Mesenteric fat pad (tissue), 1 donor: Measurements from ENCODE around the genes MLLT3, IFNA2, IZUMO3 and TEK.

GRCh38 chr9:20297479-20298023 is 324.7 kb downstream of the MLLT3 start:
- PRO-cap: no peak

- PRO-cap: no peak
These were observed at the start of gene MLLT3 for GRCh38 chr9:20622280-20623040. Gene MLLT3, minus strand, starts transcription at chr9:20622499.

DNA sequence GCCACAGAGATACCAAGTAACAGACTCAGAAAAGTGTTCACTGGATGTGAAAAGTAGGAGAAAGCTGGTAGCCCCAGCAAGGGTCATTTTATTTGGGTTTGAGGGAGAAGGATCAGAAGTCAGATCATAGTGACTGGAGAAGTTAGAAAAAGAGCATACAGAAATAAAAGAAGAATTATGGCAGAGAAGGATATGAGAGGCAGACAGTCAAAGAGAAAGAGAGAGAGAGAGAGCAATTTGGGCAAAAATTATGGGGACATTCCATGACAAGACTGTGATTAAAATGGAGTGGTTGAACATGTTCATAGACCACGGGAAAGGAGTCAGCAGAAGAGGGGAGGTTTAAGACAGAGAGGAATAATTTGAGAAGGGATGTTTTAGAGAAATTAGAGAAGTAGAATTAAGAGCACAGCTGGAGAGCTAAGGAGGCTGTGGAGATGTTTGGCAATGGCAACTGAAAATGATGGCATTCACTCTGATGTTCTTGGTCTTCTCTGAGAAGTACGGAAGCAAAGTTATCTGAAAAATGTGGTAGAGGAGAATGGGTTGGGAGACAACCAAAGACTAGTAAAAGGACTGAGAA is 23.3 kb upstream of the FOCAD start:
- PRO-cap: no peak

- PRO-cap: no peak
These were observed 3.5 kb downstream of the IFNA2 start for GRCh38 chr9:21381671-21382081.

DNA sequence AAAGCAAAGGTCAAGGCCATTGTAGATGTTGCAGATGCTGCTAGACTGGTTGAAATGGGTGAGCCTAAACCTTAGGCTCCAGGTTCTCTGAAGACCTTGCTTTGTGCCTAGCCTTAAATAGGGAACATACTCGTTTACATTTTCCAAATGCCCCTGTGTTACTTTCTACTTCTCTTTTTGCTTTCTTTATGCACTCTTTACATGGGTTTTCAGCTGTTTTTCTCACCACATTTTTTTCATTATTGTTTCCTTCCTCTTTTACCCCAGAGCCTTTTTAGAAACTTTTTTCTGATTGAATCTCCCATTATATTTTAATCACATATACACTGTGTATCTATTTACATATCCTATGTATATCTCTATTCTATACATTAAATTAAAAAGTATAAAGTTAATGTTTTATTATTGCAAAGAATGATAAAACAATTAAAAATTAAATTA is at the start of gene IFNA2:
Gene IFNA2, minus strand, starts transcription at position 89 of the 441 bp plus-strand sequence.
- PRO-cap: no peak

- PRO-cap: no peak
These were observed 114.1 kb upstream of the MTAP start for GRCh38 chr9:21688315-21688662.

- PRO-cap: no peak
These were observed 711 bp downstream of the MTAP start for GRCh38 chr9:21803029-21803664.

DNA sequence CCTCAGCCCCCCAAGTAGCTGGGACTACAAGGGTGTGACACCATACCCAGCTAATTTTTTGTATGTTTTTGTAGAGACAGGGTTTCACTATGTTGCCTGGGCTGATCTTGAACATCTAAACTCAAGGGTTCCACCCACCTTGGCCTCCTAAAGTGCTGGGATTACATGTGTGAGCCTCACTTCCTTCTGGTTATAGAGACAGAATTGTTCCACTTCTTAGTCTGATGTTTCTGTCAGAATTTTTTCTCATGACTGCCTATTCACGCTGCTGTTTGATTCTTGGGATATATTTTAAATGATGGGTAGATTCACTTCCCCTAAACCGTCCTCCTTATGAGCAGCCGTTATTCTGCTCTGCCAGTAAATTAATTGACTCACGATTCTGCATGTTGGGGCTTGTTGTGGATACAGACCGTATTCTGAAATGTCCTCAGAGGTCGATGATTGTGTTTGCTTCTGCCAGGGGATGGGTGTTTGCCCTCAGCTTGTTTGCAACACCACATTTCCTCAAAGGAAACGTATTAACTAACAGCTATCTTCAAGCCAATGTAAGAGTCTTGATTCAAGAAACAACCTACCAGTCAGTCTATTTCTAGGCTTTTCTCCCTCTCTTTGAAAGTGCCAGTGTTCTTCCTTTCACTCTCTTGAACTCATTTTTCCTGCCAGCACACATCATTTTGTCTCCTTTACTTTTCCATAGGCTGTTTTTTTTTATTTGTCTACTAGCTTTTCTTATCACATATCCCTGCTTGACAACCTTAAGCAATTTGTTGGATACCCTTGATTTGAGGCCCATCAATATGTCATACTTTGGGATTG is 31.1 kb downstream of the MTAP start:
- PRO-cap: no peak

- PRO-cap: no peak
These were observed 9.6 kb downstream of the CDKN2A start for GRCh38 chr9:21964973-21965491.

DNA sequence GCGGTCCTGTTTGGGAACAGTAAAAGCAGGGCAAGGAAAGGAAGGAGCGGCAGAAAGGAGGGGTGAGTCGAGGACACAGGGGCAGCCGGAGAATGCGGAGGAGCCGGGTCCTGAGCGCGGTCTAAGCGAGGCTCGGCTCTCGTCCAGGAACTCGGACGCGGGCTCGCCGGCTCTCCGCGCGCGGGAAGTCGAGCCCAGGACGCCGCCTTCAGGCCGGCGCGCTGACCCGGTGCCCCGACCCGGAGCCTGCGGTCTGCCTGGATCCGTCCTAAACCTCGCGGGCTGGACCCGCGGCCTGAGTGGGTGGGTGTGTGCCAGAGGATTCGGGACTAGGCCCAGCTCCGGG is 13.5 kb downstream of the CDKN2B start:
- PRO-cap: no peak

- PRO-cap: no peak
These were observed 207.6 kb upstream of the DMRTA1 start for GRCh38 chr9:22239065-22239399.

DNA sequence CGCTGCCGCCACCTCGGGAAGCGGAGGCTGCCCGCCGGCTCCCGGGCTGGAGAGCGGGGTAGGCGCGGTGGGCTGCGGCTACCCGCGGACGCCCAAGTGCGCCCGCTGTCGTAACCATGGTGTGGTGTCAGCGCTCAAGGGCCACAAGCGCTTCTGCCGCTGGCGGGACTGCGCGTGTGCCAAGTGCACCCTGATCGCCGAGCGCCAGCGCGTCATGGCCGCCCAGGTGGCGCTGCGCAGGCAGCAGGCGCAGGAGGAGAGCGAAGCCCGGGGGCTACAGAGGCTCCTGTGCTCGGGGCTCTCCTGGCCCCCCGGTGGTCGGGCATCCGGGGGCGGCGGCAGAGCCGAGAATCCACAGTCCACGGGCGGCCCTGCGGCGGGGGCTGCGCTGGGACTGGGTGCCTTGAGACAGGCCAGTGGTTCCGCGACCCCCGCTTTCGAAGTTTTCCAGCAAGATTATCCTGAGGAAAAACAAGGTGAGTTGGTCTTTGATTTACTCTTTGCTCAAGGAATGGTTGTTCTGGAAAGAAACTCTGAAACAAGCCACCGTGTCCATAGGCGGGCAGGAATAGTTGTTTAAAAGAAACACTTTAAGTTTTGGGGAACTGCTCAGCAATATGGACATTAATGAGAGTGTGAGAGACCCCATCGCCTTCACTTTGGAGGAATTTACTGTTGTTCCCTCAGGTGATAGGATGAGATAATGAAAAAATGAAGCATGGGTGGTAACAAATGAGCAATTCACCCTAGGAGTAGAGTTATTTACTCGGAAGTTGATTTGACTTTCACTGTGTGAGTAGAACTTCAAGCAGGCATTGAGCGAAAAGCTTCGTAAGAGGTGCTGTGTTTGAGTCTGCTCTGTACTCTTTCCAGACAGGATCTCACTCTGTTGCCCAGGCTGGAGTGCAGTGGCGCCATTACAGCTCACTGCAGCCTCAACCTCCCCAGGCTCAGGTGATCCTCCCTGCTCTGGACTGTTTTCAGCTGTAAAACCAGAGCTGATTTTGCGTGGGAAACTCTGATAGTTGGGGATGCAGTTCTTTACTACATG is 958 bp downstream of the DMRTA1 start:
- PRO-cap: no peak

DNA sequence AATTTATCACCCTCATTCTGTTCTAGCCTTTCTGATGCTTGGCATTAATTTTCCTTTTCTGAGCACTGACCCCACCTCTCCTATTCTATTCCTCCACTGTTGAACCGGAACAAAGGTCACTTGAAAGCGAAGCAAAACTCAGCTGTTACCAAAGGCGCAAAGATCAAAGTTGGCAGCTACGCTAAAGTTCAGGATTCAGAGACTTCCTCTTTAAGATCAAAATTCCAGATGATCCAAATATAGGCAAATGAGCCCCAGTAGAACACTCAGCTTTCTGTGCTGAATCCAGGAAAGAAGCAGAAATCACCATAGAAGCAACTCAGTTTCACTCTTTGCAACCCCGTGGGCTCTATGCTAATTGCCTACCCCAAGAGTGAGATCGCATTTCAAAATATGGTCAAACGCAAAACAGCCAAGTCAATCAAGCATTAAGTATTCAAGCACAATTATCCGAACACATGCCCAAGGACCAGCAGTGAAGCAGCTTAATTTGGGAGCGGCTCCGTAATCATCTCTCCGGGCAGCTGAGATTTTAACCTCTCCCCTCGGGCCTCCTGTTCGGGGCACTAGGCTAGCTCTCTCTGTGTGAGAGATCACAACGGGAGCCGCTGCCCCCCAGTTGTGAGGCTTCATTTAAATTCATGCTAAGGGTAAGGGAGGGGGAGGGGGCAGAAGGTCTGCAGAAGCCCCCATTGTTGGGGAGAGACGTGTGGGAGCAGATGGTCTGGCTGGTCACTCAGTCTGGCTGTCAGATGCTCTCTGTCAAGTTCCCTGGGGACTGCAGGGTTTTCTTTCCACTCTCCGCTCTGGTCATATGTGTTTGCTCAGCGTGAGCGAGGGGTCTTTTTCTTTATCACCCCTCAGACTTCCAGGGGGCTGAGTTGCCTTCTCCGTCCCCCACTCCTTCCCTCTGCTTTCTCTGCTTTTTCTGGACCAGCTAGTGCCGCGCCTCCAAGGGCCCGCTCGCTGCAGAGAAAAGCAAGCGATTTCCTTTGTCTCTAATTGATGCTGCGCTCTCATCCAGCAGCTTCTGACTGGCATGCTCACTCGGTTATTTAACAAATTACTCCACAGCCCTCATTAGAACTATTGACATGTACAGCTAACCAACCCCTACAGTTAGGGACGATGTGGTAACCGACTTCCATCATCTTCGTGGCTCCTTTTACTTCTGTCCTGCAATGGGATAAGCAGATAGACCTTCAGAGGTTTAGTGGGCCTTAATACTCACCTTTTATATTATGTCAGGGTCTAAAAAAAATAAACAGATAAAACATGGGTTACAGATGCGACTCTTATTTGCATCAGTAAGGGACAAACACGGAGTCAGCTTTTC is 288.3 kb downstream of the ELAVL2 start:
- PRO-cap: no peak

DNA sequence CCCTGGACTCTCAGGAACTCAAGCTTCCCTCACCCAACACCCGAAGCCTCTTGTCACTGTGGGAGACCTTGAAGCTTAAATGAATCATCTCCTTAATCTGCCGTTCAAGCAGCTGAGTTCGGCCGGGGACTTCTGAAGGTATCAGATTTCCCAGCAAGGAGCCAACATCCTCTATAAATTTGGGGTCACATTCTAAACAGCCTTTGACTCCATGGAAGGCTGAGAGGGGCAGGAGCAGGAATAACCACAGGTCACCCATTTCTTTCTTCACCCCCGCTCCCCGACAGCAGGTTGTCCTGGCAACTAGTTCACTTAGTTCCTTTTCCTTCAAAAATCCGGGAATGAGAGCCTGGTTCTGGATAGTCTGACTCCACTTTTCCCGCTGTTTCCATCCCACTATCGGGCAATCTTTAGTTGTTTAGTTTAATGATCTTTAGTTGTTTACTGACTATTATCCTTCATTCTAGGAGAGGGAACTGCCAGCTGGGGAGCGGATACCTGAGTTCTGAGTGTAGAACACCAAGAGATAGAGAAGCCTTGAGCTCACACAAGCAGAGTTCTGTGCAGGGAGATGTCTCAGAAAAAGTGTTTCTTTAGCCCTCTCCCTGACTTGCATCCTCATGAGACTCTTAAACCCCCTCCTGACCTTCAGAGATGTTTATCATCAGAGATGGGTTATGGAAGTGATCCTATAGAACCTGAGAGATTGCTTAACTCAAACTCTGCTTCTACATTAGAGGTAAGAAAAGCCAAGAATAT is at the start of gene IZUMO3:
Gene IZUMO3, minus strand, starts transcription at position 507 of the 759 bp plus-strand sequence.
- PRO-cap: no peak

- PRO-cap: no peak
These were observed 316.0 kb upstream of the IZUMO3 start for GRCh38 chr9:24861604-24862154.

DNA sequence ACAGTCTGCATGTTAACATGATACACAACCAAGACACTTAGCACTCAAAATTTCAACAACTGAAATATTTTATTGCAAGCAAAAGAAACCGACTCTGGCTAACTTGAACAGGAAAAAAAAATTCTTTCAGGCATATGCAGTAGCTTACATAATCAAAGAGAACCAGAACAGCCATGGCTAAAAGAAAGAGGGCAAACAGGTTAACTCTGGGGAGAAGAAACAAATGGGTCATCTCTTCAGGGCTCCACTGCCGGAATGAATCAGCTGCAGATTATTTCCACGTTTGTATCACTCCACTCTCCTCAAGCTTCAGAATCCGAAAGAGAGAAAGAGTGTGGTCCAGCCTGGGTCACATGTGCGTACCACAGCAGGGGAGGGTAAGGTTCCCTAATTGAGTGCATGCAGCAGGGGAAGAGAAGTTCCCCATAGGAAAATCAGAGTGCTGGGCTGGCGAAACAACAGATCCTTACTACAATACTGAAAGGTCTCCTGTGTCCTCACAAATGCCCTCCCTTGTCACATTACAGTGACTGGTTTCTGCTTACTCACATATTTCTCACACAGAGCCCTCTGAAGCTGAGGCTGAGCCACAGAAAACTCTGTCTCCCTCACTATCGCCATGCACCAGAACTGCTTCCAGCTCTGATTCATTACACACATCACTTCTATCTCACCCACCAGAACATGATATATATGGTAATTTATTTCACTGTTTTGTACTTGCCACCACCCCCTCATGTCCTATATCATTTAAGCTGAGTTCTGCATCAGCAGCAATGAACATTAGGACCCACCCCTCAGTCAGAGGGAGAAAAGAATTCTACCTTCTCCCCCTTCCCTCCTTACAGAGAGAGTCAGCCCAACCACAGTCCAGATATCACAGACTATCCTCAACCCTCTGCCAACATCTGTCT is 532.1 kb upstream of the TUSC1 start:
- PRO-cap: no peak

- PRO-cap: no peak
These were observed 2.4 kb upstream of the PLAA start for GRCh38 chr9:26949370-26949985.

DNA sequence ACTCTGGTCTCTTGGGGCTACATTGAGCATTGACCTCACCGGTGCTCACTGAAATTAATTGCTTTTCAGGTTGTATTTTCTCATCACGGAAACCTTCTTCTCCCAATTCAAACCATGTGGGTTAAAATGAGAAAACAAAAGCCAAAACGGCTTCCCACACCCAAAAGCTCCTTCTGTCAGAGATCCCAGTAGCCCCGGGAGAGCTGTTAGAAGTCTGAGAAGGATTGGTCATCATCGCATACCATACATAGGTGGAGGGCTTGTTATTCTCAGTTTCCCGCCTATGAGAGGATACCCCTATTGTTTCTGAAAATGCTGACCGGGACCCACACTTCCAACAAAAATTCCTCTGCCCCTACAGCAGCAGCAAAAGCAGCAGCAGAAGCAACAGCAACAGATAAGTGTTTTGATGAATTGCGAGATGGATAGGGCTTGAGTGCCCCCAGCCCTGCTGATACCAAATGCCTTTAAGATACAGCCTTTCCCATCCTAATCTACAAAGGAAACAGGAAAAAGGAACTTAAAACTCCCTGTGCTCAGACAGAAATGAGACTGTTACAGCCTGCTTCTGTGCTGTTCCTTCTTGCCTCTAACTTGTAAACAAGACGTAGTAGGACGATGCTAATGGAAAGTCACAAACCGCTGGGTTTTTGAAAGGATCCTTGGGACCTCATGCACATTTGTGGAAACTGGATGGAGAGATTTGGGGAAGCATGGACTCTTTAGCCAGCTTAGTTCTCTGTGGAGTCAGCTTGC is at the start of gene TEK:
Gene TEK, plus strand, starts transcription at position 348 of the 756 bp plus-strand sequence.
- PRO-cap: no peak

DNA sequence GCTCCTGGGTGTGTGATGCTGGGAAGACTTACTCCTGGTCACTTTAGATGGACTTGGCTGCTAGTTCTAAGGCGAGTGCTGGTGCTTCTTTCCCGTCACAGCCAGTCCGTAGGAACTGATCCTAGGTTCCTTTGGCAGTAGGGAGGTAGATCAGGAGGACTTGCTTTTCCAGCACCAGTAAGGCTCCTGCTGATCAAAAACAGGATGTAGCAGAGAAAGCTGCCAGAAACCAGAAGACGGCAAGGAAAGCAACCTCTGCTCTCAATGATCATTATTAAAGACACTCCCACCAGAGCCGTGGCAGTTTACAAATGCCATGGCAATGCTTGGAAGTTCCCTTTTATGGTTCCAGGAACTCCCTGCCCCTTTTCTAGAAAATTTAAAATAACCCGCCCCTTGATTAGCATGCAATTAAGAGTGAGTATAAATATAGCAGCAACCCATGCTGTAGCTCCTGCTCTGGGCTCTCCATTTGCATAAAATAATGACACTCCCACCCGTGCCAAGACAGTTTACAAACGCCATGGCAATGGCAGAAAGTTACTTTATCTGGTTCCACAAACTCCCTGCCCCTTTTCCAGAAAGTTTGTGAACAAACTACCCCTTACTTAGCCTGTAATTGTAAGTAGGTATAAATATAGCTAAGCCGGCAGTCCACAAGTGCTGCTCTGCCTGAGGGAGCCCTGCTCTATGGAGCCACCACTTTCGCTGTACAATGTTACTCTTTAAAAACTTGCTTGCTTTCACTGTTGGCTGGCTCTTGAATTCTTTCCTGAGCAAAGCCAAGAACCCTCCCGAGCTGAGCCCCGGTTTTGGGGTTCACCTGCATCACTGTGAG is 16.0 kb downstream of the EQTN start:
- PRO-cap: no peak

- PRO-cap: no peak
These were observed 74.3 kb upstream of the EQTN start for GRCh38 chr9:27371179-27371627.